ENCODE measurements around the gene SMIM26.

GRCh38 chr20:13222581-13222980 lies 1.5 kb downstream of the ISM1 start:
- PRO-cap = no peak

DNA sequence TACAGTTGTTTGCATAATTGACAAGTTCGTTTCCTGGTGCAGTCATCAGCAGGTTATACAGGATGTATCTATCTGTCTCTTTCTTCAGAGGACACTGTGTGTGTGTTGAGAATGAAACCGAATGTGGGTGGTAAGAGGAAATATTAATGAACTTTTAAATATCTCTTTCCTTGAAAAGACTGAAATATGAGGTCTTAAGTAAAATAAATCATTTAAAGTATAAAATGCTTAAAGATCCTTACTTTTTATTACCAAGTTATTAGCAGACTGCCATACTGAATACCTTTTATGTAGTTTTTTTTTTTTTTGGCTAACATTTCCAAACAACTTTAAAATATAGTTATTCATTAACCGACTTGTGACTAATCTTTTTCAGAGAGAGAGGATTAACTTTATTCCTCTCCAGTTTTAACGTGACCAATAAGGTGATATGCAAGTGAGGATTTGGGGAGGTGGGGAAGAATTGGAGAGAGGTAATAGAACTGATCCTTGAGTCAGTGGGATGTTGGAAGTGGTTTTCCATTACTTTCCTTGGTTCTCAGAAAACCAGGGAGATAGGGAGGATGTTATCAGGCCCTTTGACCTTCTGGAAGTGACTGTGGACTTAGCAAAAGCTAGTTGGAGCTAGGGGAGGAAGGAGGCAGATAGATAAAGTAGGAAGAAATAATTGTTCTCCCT lies 380.0 kb upstream of the FLRT3 start:
- PRO-cap = no peak

GRCh38 chr20:16399758-16400222 lies 173.5 kb downstream of the KIF16B start:
- PRO-cap = no peak

DNA sequence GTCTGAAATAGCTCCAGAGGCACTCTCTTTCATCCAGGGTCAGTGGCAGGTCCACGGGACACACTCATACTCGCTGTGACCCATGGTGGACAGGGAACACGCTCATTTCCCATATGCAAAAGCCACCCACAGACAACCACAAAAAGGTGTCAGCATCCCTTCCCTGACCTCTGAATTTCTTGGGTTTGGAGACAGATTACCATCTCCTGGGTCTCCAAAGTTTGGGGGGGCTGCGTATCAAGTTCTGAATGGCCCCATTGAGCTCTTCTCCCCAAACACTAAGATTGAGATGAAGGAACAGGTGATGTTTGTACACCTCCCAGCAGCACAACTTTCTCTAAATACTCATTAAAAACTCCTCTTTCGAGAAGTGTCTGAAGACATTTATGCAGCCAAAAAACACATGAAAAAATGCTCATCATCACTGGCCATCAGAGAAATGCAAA lies 73.4 kb upstream of the PCSK2 start:
- PRO-cap = no peak

- PRO-cap = no peak
Observed at GRCh38 chr20:17520489-17520945, 10.7 kb downstream of the BFSP1 start.

GRCh38 chr20:17594412-17595069 lies 24.7 kb downstream of the DSTN start:
- PRO-cap = no peak

- PRO-cap = no peak
Observed at GRCh38 chr20:17626337-17627043, 55.6 kb downstream of the RRBP1 start.

GRCh38 chr20:17637411-17637940 lies 44.6 kb downstream of the RRBP1 start:
- PRO-cap = no peak

- PRO-cap = no peak
Observed at GRCh38 chr20:17659423-17660532, 22.3 kb downstream of the RRBP1 start.

GRCh38 chr20:17680877-17681397 lies 1.1 kb downstream of the RRBP1 start:
- PRO-cap = bidirectional peak, plus-strand start at chr20:17681331, minus-strand start at chr20:17681187

DNA sequence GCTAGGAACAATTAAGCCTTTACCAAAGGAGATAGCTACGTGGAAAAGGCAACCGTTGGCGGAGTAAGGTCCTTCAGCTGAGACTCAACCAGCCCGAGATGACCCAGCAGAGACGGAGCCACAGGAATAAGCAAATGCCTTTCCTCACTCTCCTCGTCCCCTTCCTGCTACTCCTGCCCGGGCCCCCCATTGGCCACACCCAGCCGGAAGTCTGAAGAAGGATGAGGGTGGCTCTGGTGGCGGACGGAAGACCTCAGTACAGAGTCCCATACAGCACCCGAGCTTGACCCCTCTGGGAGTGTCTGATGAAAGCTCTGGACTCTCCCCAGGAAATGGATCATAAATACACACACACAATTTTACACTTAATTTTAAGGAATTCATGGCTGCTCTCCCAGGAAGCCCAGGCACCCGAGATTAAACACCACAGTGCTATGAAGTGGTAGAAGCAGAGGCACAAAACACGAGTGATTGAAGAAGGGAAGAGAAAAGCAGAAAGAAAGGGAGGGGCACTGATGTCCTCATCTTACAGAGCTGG lies 125.5 kb downstream of the BANF2 start:
- PRO-cap = no peak

DNA sequence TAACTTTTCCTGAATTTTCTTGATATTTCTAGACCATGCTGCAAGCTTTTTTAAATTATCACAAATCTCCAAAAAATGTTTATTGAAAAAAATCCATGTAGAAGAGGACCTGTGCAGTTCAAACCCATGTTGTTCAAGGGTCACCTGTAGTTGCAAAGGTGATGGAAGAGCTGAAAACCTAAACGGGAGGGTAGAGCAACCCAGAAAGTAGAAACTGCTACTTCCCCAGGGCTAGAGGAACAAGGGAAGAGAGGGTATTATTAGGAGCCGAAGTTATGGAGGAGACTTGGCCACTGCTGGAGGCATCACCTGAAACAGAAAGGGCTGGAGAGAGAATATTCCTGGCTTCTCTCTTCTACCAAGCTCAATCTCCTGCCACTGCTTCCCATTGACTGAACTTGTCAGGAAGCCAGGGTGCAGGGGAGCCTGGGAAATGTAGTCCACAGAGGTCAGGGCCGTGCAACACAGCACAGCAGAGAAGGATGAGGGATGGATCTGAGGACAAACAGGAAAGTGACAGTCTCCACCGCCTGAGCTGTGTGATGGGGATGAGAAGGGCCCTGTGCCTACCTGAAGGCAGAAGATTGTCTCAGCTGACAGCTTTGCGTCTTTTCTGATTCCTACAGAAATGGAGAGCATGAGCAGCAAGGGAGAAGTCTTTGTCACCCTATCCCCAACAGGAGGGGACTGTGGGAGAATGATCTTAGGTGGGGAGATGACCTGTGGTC lies 114.4 kb downstream of the SNX5 start:
- PRO-cap = no peak

DNA sequence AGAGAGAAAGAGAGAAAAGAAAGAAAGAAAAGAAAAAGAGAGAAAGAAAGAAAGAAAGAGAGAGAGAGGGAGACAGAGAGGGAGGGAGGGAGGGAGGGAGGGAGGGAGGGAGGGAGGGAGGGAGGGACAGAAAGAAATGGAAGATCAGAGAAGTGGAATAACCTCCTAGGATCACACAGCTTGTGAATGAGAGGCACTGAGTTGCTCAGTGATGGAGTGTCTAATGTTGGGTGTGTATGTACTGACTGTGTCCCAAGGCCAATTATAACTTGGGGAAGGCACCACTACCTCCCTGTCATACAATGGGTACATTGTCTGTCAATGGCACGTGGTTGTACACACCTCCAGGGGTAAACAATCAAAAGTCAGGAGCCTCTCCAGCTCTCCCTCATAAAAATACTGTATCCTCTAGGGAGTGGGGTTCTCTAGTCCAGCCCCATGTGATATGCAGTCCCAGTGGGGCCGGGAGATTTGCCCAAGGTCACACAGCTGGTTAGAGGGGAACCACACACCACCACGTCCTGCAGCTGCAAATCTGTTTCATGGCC lies 112.6 kb downstream of the SNX5 start:
- PRO-cap = no peak

- PRO-cap = no peak
Observed at GRCh38 chr20:17882464-17882917, 86.1 kb downstream of the SNX5 start.

GRCh38 chr20:17895032-17895991 lies 73.3 kb downstream of the SNX5 start:
- PRO-cap = unidirectional peak, minus-strand start at chr20:17895761

GRCh38 chr20:18005224-18006526 lies 36.9 kb downstream of the MGME1 start:
- PRO-cap = no peak

- PRO-cap = no peak
Observed at GRCh38 chr20:18493953-18494359, 3.1 kb downstream of the RBBP9 start.

- PRO-cap = no peak
Observed at GRCh38 chr20:18495875-18496519, 1.0 kb downstream of the RBBP9 start.

GRCh38 chr20:18566798-18567865 lies at the start of gene SMIM26:
TSS of gene SMIM26 (plus strand) at chr20:18567432.
- PRO-cap = bidirectional peak, plus-strand start at chr20:18567486, minus-strand start at chr20:18567331

DNA sequence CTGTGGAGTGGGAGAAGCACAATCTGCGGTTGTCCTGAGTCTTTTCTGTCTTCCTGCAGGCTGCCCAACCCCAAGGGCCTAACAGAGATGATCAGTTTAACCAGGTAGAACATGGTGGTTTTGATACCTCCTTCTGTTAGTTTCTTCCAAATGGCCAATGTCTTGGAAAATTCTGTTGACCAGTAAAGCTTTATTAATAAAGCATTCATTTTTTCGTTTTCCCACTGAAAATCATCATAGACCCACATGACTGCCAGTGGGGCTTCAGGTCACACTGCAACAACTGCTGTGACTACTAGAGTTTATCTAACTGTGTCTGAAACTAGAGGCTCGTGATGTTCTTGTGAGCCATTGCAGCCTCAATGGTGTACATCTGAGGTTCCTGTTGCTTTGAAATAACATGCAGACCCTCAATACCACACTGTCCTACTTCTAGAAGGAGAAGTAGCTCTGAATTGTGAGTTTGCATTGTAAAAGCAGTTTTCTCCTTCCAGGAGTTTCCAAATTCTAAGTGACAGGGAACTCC lies 27.5 kb downstream of the SLC24A3 start:
- PRO-cap = no peak

Data from left common carotid artery plus branches (tissue), 1 donor.